GM19240 (cell line): ENCODE measurements around a stretch of chr19.

DNA sequence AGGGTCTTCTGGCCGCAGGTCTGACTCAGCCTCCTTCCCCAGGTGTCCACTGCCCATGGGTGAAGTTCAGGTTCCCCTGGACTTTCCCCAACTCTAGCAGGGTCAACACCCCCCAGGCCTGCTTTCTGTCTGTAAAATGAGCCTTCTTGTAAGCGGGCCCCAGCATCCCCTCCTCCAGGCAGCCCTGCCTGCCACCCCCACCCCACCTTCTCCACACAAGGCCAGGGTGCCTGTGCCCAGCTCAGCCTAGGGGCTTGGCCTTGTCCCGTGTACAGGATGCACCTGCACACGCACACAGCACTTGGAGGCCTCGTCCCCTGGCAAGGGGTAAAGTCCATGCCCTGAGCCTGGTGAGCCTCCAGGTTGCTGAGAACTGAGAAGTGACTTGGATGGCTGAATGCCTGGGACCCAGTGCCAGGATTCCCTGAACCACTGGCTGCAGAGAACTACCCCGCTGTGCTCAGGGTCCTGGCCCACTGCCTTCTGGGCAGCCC is 1.6 kb upstream of the TM6SF2 start:
- RRBS: no CpG with 5 or more reads among the region's 6 CpGs

- RRBS: no CpG with 5 or more reads among the region's 7 CpGs
Measured at GRCh38 chr19:19328962-19329821, 8.6 kb downstream of the MAU2 start.

- RRBS: no CpG with 5 or more reads among the region's 11 CpGs
Measured at GRCh38 chr19:19371102-19371603, 34.3 kb upstream of the GATAD2A start.

- RRBS: no CpG with 5 or more reads among the region's 7 CpGs
Measured at GRCh38 chr19:19409622-19409983, 4.1 kb downstream of the GATAD2A start.

DNA sequence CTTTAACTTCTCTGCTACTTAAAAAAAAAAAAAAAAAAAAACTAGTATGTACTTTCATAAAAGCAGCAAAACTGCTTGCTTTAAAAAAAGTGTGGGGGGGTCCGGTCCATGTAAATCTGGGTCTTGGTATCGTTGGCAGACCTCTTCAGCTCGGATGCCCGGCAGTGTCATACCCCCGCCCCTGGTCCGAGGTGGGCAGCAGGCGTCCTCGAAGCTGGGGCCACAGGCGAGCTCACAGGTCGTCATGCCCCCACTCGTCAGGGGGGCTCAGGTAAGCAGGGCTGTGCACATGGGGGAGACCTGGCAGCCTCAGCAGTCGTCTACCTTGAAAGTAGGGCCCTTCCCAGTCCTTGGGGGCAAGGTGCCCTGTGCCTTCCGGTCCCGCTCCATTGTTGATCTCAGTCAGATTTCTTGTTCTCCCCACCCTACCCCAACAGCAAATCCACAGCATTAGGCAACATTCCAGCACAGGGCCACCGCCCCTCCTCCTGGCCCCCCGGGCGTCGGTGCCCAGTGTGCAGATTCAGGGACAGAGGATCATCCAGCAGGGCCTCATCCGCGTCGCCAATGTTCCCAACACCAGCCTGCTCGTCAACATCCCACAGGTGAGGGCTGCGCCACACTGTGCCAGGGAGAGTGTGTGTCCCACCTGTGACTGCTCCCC is 19.6 kb downstream of the TSSK6 start:
- RRBS: 96% methylated on average over 2 of the region's 23 CpGs

- RRBS: no CpG with 5 or more reads among the region's 11 CpGs
Measured at GRCh38 chr19:19516589-19516911, 525 bp downstream of the NDUFA13 start.

- RRBS: 96% methylated on average over 3 of the region's 35 CpGs
Measured at GRCh38 chr19:19569860-19570791, 32.1 kb downstream of the CILP2 start.

- RRBS: 100% methylated on average over 2 of the region's 20 CpGs
Measured at GRCh38 chr19:19655177-19655734, 8.2 kb downstream of the ATP13A1 start.

DNA sequence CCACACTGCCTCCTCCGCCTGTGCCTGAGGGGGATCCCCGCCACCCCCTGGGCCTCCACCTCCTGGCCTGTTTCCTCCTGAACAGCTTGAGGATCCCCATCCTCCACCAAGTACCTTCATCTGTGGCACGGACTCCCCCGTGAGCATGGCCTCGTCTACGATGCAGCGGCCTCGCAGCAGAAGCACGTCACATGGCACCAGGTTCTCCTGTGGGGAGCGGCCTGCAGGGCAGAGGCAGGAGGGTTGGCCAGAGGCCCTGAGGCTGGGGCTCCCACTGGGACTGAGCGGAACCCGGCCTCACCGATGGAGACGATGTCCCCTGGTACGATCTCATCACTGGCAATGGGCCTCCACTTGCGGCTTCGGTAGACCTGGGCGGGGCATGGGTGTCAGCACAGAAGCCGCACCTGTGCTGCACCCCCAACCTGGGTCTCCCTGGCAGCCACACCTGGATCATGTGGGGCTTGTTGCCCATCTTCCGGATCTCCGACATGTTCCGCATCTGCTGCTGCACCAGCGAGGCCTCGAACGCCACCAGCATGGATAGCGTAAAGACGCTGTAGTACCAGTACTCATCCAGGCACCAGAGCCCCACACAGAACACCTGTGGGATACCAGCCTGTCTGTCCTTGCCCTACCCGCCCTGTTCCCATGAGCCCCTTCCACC is 6.8 kb downstream of the ATP13A1 start:
- RRBS: no CpG with 5 or more reads among the region's 28 CpGs

- RRBS: no CpG with 5 or more reads among the region's 21 CpGs
Measured at GRCh38 chr19:19679029-19680092, 10.7 kb downstream of the ZNF101 start.

DNA sequence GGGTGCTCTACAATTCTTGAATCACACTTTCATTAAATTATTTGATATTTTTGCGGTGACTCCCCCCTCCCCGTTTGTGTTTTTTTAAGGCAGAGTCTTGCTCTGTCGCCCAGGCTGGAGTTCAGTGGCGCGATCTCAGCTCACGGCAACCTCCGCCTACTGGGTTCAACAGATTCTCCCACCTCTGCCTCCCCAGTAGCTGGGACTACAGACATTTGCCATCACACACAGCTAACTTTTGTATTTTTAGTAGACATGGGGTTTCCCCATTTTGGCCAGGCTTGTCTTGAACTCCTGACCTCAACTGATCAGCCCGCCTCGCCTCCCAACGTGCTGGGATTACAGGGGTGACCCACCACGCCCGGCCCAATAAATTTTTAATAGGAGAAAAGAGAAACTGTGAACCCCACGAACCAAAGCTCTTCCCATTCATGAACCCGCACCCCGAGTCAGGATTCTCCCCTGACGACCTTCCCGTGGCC is 677 bp downstream of the ZNF506 start:
- RRBS: no CpG with 5 or more reads among the region's 17 CpGs

GRCh38 chr19:20082436-20083278 is 4.9 kb downstream of the ZNF90 start:
- RRBS: no CpG with 5 or more reads among the region's 10 CpGs

GRCh38 chr19:20228014-20228499 is 61.0 kb downstream of the ZNF486 start:
- RRBS: no CpG with 5 or more reads among the region's 4 CpGs

GRCh38 chr19:21020828-21021665 is 590 bp downstream of the ZNF430 start:
- RRBS: 5% methylated on average over 2 of the region's 33 CpGs

DNA sequence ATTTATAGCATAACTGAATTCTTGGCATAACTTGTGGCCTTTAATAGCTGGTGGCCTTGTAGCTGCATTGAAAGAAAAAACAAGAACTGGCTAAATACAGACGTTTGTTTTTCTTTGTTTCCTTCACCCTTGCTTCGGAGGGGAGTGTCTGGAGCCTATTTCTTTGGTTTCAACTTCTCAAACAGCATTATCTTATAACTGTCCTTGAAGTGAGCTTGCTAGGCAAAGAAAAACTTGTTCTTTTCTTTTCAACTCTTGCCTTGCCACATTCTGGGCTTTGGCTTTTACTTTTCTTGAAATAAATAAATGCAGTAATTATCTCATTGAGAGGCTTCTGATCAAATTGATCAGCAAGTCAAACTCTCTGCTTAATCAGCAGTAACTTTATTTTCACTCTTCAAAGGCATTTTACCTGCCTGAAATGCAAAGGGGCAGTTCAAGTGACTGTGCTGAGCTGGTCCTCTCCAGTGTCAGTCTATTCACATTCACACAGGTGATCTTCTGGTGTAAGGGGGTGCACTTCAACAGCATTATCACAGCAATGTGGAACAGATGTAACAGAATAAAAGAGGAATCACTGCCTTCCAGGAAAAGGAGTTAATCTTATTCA is 44.0 kb downstream of the ZNF493 start:
- RRBS: no CpG with 5 or more reads among the region's 2 CpGs

GRCh38 chr19:21482748-21483326 is 22.6 kb upstream of the ZNF429 start:
- RRBS: 95% methylated on average over 4 of the region's 24 CpGs

- RRBS: no CpG with 5 or more reads among the region's 3 CpGs
Measured at GRCh38 chr19:21510575-21510965, 5.2 kb downstream of the ZNF429 start.

DNA sequence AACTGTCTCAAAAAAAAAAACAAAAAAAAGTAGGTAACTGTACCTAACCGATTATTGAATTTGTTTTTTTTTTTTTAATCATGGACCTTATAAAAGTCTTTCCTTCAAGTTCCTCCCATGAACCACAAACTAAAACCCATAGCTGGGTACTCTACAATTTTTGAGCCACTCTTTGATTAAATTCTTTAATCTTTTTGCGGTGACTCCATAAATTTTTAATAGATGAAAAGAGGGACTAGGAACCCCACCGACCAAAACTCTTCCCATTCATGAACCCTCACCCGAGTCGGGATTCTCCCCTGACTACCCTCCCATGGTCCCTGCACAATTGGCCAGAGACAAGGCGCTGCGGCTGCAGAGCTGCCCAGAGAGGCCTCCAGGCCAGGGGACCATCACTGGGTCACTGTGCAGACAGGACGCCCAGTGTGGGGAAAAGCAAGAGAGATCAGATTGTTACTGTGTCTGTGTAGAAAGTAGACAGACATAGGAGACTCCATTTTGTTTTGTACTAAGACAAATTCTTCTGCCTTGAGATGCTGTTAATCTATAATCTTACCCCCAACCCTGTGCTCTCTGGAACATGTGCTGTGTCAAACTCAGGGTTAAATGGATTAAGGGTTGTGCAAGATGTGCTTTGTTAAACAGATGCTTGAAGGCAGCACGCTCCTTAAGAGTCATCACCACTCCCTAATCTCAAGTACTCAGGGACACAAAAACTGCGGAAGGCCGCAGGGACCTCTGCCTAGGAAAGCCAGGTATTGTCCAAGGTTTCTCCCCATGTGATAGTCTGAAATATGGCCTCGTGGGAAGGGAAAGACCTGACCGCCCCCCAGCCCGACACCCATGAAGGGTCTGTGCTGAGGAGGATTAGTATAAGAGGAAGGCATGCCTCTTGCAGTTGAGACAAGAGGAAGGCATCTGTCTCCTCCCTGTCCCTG is 62.4 kb downstream of the ZNF429 start:
- RRBS: no CpG with 5 or more reads among the region's 14 CpGs

GRCh38 chr19:21600743-21601176 is 95.4 kb downstream of the ZNF429 start:
- RRBS: no CpG with 5 or more reads among the region's 1 CpG